Sternocleidomastoid (tissue), 1 donor: ENCODE measurements around a stretch of chr2.

DNA sequence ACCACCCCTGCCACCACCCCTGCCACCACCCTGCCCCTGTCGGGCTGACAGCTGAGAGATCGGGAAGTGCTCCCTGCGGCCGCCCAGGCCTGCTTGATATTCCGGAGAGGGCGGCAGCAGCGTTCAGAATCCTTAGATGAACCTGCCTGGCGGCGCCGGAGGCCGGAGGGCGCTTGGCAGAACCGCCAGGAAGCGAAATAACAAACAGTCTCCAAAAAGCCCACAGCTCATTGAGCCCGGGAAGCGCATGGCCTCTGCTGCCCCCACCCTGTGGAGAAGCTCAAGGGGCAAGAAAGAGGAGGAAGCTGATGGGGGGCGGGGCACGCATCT, 92.2 kb upstream of the MBOAT2 start:
- PRO-cap = no peak

DNA sequence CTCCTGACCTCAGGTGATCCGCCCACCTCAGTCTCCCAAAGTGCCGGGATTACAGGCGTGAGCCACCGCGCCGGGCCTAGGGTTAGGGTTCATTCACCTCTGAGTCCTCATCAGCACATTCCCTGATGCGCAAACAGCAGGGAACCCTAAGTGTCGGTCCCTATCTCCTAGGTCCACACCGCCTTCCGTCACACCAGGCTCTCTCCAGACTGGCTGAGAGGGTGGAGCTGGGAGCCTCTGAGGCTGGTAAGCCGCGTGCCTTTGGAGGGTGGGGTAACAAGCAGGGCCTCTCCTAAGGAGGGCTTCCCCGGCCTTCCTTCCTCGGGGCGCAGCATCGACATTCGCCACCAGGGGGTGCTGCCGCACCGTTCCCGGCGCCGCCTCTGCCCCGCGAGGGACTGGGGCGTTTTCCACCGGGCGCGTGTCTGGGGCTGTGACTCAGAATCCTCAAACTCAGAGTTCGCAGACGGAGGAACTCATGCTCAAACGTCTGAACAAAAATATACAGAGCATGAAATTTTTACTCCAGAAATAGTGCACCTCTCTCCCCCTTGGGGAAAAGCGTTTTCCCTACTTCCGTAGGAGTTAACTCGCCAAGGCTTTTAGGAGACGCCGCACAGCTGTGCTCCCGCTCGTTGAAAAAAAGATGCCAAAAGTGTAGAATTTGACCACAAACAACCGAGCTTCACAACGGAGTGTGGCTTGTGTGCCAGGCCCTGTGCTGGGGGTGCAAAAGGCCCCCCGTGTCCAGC, 63.9 kb upstream of the ASAP2 start:
- PRO-cap = no peak

DNA sequence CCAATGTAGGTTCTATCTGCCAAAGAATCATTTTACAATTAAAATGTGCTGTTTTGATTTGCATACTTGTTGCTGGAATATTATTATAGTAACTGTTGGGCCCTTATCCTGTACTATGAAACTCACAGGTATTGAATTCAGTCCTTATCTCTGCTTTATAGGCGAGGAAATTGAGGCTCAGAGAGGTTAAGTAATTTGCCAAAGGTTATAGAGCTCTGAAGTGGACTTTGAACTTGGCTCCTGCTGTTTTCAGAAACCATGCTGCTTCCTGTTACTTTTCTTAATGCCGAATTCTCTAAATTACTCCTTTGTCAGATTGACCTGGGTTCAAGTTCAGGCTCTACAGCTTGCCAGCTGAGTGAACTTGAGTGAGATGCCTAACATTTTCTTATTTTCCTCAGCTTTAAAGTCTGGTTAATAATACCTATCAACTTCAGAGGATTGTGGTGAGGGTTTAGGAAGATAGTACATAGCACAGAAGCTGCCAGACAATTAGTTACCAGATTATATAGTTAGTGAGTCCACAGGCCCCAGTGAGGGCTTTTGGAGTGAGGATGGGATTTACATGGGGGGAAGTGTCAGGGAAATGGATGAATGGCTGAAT, 3.4 kb downstream of the ASAP2 start:
- PRO-cap = no peak

DNA sequence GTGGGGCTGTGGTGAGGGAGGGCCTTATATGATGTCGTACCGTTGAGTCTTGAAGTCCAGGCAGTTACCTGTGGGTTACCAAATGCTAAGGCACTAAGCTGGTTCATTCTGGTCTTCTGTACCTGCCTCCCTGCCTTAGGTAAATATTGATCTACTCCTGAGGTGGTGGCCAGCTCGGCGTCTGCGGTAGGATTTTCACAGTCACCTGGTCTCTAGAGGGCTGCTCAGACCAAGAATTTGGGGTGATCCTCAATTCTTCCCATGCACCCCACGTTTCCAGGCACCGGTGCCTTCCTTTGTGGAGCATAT, 5.7 kb downstream of the ASAP2 start:
- PRO-cap = no peak

GRCh38 chr2:9327647-9328355, 95.5 kb downstream of the ITGB1BP1 start:
- PRO-cap = no peak

GRCh38 chr2:9495192-9495884, 21.0 kb downstream of the IAH1 start:
- PRO-cap = no peak

- PRO-cap = no peak
These were observed 9.7 kb upstream of the ADAM17 start for GRCh38 chr2:9565242-9565814.

DNA sequence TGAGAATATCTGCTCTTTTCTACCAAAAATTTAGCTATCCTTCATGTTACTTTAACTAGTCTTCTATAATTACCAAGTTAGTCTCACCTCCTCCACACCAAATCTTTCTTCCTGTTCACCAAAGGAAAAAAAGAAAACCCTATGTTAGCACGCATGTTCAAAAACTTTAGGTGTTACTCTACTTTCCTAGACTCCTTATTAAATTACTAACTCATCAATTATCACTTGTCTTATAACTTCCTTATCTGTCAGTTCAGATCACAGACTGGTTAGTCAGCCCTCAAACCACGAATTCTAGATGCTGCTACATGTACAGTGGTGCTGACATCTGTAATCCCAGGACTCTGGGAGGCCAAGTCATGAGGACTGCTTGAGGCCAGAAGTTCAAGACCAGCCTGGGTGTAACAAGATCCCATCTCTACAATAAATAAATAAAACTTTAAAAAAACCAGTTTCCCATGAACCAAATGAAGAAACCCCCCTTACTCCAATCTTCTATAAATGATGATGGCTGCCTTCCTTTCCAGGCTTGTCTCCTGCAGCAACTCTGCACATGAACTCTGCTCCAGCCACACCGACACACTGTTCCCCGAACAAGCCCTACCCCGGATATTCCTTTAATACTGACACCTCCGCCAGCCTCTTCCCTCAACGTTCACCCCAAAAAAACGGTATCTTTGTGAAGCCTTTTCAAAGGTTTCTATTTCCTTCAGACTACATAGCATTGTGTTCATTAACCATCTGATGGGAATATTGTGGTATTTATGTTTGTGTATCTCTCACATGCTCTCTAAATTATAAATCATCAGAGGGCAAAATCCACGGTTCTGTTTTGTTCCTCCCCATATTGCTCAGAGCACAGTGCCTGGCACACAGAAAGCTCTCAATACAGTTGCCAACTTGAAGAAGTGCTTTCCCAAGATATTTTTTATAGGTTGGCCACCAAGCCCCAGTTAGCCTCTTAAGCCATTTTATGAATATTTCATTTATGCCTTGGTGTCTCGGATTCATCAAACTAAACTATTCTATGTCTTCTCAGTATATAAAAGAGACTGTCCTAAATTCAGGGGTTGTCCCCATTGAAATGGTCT, 3.2 kb downstream of the YWHAQ start:
- PRO-cap = no peak

- PRO-cap = no peak
These were observed 84.4 kb upstream of the YWHAQ start for GRCh38 chr2:9715067-9715700.

GRCh38 chr2:9769102-9769839, 74.0 kb upstream of the TAF1B start:
- PRO-cap = no peak

DNA sequence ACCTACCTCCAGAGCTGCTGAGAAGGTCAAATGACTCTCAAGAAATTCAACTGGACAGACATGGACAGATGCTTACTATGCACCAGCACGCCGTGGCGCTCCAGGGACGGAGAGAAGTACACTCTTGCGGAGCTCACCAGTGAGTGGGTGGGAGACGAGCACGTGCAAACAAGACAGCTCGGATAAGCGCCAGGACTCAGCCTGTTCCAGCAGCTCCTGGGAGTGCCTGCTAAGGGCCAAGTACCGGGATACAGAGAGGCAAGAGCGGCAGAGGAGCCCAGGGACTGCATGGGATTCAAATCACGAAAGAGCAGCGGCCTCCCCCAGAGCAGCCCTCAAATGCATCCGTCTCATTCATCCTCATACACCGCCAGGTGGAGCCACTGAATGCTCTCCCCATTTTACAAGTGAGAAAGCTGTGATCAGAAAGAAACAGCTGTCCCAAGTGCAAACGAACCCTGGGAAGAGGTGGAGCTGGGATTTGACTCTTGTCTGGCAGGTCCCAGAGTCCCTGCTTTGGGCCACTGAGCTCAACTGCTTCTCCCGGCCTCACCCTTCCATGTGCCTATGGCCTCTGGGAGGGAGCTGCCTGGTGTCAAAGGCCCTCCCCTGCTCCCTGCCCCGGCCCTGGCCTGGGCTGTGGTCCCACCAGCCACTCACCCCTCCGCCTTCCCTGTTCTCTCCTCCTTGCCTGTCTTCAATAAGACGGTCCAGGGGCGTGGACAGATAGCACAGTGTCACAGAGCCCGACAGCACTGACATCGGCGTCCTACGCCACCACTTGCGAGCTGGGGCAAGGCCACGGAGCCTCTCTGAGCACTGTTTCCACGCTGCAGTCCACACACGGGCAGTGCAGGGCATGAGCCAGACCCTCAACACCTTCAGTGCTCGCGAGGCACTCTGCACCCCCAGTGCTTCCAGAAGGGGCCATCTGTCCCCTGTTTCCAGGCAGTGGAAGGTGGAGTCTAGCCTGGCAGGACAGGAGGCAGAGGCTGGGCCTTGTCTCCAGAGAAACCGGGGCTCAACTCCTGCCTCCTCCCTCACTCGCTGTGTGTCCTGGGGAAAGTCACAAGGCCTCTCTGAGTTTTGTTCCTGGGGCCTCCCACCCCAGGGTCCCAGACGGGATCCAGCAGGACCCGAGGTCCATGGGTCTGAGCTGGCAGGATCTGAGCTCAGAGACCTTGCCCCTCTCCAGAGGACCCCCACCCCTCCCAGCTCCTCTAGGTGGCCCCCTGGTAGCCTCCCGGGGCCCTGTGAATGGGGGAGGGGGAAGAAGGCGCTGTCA, 72.6 kb upstream of the TAF1B start:
- PRO-cap = no peak

GRCh38 chr2:9797607-9798676, 45.3 kb upstream of the TAF1B start:
- PRO-cap = no peak

DNA sequence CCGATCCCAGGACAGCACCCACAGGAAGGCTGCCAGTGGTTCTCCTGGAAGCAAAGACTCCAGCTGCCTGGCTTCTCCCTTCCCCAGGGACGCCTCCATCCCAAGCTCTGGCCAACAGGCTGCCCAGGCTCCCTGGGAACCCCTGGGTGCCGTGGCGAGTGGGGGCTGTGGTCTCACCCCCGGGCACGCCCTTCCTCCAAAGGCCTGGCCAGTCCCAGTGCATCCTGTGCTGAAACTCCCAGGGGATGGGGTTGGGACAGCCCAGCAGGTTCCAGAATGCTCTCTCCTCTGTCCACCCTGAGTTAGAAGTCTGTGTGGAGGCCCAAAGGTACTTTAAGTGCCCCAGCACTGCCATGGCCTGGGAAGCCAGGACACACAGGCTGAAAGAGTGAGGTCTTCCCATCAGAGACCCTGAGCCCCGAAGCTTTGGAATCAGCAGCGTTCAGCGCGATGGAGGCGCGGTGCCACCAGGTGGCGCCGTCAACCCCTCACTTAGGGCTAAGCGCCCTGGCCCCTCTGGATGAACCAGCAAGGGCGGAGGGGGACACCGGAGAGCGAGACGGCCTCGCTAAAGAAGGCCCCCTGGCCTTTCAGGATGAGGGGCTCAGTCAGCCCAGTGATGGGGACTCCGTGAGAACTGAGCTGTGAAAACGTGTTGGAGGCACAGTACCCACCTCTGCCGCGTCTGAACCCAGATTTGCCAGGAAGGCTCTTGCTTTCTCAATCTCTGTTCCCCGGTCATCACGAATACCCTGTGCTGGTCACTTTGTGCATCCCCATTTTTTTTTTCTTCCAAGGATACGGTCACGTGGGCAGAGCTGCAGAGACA, 29.5 kb upstream of the TAF1B start:
- PRO-cap = no peak

DNA sequence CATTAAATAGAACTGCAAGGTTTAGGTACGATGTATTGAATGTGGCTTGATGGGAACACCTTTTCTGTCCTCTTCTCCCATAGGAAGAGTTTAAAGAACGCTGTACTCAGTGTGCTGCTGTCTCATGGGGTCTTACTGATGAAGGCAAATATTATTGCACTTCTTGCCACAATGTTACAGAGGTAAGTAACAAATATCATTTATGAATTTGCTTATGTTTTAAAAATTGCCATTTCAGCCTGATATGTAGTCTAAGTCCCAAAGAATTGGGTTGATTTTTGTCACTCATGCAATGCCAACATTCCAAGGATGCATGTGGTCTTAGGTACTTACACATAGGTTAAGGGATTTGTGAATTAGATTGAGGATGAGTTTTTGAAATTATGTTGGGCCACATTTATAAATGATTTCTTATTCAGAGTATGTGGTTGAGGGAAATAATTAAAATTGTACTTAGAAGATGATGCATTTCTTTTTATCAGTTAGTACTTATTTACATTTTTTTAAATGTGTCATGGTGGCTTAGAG, 1.9 kb downstream of the TAF1B start:
- PRO-cap = no peak

DNA sequence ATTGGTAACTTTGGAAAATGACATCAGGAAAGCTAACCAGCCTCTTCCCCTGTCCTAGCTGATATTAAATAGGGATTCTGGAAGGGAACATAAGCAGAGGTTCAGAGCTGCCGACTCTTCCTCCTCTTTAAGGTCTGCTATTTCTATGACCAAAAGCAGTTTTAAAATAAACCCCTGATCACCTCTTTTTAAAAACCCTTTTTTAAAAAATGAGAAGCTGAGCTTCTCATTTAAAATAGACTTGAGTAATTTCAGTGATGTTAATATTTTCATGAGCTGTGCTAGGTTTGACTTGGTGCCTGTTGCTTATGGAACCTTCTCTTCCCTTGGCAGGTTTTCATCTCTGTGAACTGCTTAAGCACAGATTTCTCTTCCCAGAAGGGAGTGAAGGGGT, 34.3 kb downstream of the GRHL1 start:
- PRO-cap = no peak

DNA sequence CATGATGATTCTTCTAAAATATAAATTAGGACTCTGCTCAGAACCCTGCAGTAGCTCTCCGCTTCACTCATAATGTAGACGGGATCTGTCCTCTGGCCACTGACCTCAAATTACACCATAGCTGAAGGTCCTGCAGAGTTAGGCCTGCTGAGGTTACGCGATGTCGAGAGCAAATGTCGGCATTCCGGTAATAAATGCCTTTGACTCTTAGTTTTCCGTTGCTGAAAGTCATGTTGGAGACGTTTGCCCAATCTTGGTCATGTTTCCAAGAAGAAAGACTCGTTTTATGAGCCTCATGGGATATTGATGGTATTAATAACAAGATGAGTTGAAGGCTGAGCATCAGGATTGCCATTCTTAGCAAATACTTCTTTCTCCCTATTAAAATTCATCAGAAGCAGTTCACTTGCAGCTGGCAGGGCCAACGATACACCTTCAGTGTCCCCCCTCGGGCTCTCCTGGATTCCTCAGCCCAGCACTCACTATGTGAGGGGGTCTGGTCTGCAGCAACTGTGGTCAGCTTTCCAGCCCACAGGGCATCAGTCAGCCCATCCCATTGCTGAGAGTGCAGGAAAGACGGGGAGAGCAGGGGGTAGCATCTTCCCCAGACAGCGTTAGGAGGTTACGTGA, 39.8 kb upstream of the KLF11 start:
- PRO-cap = no peak

GRCh38 chr2:10009373-10009806, 34.0 kb upstream of the KLF11 start:
- PRO-cap = no peak

DNA sequence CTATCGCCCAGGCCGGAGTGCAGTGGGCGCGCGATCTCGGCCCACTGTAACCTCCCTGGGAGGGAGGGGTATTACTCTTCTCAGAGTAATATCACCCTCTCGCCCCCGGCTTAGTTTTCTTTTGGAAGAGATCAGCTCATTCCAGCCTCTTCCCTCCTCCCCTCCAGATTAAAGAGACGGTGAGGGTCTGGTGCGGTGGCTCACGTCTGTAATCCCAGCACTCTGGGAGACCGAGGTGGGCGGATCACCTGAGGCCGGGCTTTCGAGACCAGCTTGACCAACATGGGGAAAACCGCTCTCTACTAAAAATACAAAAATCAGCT, 1.3 kb downstream of the KLF11 start:
- PRO-cap = no peak

GRCh38 chr2:10047665-10048639, 4.6 kb downstream of the KLF11 start:
- PRO-cap = no peak

DNA sequence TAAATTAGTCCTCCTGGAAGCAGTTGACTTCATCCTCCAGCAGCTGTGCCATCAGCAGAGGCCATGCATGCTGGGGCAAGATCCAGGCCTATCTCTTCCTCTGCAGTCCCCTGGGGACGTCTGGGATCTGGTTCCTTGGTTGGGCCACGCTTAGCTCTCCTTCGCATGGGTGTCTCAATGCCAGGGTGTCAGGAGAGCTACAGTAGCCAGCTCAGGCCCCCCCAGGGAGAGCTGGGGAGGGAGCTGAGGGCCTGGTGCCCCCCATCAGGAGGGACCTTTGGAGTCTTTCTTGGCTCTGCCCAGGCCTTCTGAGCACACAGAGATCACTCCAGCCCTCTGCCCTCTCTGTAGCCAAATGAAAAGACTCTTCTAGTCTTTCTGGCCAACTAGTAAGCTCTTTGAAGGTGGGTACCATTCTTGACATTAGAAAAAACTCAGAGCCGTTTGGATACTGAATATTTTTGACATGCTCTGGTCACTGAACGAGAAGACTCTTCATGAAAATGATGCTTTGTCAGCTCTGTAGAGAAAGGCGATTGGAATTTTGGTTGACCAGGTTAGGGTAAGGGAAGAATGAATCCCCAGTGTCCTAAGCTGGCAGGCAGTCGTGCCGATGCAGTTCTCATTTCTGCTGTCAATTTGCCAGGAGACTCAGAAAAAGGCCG, 49.9 kb downstream of the HPCAL1 start:
- PRO-cap = no peak